Type B pancreatic cell (in vitro differentiated cells): ENCODE data around the gene PGM2.

DNA sequence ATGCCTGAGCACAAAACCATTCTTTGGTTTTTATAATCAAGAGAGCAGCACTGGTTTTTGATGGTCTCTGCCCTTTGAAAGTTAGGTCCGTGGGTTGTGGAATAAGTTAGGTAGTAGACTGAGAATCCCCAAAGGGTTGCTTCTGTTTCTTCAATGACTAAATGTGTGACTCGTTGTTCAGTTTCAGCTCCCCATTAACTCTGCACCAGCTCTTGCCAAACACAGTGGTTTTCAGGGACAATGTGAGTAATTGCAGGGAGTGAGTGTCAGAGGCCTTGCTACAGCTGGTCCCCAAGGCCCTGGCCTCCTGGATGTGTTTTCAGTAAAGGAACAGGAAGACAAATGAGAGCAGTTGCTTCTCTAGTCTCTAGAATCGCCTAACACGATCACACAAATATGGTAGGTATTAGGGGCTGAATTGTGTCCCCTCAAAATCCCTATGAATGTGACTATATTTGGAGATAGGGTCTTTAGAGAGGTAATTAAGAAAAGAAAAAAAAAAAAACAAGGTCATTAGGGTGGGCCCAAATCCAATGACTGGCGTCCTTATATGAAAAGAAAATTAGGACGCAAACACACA, 24.9 kb downstream of the SMIM20 start:
- PRO-cap, result no peak

- PRO-cap, result no peak
Measured at GRCh38 chr4:26144953-26145472, 175.8 kb upstream of the RBPJ start.

- PRO-cap, result no peak
Measured at GRCh38 chr4:26204184-26204564, 116.6 kb upstream of the RBPJ start.

DNA sequence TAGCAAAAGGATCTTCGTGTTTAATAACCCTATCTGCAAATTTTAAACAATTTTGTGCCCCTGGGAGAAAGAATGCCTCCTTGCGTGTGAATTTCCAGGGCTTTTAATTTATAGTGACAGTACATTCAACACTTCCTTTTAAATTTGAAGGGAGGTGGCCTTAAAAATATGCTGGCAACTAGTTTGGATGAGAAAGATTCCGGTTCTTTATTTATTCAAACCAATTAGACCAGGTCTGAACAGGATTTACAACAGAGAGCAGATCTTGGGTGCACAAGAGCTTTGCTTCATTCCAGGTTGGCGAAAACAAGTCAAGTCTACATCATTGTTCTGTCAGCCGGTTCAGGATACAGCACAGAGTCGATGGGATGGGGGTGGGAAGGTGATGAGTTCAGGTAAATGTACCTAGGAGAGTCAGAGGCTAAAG, 1.0 kb upstream of the STIM2 start:
- PRO-cap, result no peak

DNA sequence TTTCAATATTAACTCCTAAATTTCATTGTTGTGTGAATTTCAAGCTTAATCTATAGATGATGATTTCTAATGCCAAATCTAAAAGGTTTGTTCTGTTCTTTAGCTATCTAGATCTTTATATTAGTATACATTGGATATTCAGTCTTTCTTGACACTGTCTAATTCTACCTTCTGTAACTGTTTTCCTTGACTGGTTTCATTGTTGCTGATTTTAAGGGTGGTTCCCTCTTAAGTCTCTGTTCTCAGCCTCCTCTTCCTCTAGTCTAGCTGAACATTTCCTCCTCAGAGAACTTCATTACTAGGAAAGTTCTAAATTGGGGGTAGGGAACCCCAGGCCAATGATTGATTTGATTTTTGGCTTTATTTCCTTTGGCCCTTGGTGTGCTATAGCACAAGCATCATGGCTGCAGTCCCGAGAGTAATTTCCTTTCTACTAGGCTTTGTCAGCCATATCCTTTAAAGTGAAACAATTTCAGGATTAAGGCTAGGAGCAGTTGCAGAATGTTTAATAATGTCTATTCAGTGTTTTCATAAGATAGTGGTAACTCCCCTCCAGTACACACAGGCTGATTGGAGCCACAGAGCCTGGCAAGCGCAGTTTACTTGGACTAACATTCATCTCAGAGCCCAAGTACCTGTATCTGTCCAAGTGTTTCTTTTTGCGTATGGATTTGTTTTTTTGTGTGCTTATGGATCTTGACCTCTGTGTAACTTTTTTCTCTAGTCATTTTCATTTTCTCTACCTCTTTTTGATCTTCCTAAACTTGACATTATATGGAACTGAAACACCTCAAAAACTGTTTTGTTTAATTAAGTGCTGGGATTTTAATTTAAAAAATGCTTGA, 7.2 kb downstream of the STIM2 start:
- PRO-cap, result no peak

- PRO-cap, result no peak
Measured at GRCh38 chr4:26975614-26976268, 115.1 kb downstream of the STIM2 start.

GRCh38 chr4:30411315-30411636, 308.9 kb upstream of the PCDH7 start:
- PRO-cap, result no peak

DNA sequence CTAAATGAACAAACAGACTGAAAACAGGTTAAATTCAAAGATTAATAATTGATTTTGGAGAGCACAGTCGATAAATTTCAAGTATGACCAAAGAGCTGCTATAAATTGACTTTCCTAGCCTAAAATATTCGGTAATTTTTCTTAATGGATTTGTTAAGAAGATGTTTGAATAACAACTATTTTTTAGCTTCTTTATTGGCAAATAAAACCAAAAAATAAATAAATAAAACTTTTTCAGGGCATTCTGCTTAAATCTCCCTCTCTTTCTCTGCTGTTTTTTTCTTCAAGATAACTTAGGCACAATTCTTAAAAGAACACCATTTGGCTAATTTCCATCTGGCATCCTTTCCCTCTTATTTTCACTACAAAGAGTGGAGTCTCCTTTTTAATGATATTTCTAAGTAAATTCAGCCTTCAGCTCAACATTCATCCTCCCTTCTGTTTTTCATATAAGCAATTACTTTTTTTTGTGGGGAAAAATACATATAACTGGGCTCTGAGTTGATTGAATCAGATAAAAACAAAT, 88.0 kb downstream of the PCDH7 start:
- PRO-cap, result no peak

DNA sequence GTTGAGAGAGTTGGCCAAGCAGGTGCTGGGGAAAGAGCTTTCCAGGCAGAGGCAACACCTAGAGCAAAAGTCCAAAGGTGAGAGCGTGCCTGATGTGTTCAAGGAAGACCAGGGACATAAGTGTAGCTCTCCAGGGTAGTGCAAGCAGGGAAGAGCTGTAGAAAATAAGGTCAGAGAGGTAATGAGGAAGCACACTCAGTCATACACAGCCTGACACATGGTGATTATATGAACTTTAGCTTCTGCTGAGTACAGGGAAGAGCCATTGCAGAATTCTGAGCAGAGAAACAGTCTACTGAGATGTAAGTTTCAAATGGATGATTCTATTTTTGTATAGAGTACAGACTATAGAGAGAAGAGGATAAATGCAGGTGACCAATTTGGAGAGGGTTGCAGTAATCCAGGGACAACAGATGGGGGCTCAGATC, 264.9 kb upstream of the NWD2 start:
- PRO-cap, result no peak

- PRO-cap, result no peak
Measured at GRCh38 chr4:37198115-37198512, 46.4 kb upstream of the NWD2 start.

- PRO-cap, result no peak
Measured at GRCh38 chr4:37428411-37428932, 25.3 kb upstream of the C4orf19 start.

DNA sequence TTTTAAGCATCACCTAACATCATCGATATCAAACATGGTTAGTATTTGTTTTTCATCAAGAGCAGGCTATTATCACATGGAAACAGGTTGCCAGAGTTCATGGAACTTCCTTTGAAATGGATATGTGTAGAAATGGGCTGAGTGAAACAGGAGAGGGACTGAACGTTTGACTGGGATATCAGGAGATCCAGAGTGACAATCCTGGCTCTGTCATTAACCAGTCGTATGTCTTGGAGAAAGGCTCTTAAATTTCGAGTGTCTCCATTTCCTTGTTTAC, 4.2 kb upstream of the PGM2 start:
- PRO-cap, result no peak

GRCh38 chr4:37826053-37826853, at the start of gene PGM2:
PGM2 (plus strand) TSS chr4:37826686.
- PRO-cap, result bidirectional peak, plus-strand start at chr4:37826721, minus-strand start at chr4:37826540

DNA sequence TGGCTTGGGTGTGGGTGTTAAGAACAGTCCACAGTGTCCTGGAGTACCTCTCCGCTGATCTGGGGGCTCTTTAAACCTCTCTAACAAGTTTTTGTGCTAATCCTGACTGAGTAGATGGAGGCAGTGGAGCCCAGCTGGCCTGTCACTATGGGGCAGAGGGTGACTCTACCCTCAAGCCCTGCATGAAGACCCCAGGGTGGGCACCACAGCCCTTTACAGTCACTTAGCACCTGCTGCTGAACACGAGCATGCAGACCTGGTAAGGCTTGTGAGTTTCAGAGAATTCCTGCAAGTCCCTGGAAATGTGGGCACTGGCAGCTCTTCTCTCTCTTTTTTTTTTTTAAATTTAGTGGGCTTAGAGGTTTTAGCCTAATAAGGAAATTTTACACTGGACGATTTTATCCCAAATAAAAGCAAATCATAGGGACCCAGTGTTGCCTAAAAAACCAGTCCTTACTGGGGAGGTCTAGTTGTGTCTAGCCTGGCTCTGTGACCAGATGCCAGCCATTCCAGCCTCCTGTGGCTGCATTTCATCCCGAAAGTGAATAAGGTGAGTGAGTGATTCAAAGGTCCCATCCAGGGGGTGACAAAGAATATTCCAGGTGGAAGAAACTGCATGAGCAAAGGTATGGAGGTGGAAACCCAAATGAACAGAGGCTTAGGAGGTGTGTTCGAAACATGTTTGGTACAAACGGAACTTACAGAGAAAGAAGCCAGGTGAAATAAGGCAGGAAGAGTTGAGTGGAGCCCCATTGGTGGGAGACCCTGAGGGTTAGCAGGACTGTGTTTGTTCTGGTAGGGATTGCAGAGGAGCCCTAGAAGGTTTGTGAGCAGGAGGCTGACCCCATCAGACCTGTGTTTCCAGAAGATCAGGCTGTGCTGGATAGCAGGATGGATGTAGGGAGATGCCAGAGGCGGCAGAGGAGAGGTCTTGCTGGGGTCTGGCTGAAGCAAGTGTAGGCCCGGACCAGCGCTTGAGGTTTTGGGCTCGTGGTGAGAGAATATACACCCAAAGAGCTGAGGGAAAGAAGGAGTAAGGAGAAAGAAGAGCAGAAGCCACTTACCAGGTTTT, 31.4 kb downstream of the PTTG2 start:
- PRO-cap, result no peak

GRCh38 chr4:38046975-38047640, 86.9 kb downstream of the PTTG2 start:
- PRO-cap, result no peak

DNA sequence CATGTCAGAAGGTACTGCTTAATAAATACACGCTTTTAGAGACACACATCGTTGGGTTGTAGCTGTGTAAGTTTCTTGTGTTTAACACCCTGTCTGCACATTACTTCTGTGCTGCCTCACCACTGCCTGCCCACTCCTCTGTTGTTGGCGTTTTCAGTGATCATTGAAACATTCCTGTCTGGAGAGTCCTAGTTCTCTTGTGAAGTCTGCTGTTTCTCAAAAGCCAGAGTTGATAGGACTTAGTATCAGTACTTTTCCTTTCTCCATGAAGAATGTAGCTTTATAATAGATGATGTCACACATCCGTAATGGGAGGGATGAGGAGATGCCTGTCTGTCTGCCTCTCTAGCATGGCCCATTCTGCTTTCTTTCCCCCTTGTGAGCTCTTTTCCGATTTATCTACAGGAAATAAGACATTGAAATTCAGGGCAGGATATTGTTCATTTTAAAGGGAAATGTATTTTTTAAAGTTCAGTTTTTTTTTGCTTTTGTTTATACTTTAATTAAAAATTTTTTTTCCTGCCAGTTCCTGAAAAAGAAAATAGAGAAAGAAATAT, 90.8 kb downstream of the PTTG2 start:
- PRO-cap, result no peak

- PRO-cap, result no peak
Measured at GRCh38 chr4:38132195-38132885, 172.1 kb downstream of the PTTG2 start.

DNA sequence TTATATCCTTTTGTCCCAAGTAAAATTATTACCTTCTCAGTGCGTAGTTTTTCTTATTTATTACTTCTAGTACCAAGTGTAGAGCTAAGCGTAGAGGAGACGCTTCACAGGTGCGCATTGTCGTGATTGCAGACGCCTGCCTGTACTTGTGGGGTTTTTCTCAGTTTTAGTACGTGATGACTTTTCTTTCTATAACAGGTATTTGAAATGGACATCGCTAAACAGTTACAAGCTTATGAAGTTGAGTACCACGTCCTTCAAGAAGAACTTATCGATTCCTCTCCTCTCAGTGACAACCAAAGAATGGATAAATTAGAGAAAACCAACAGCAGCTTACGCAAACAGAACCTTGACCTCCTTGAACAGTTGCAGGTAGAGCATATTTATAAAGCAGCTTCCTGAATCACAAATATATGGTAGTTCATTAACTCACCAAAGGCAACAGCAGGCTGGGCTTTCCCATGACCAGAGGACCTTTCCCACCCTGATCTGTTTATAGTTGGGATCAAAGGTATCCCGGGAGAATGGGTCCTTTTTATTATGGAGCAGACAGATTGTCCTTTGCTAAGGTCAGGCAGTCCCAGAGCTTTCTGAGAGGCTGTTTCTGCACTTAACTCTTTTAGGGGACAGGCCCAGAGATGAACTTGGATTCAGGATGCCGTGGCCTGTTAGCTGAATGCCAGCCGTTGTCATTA, 172.8 kb downstream of the PTTG2 start:
- PRO-cap, result no peak

DNA sequence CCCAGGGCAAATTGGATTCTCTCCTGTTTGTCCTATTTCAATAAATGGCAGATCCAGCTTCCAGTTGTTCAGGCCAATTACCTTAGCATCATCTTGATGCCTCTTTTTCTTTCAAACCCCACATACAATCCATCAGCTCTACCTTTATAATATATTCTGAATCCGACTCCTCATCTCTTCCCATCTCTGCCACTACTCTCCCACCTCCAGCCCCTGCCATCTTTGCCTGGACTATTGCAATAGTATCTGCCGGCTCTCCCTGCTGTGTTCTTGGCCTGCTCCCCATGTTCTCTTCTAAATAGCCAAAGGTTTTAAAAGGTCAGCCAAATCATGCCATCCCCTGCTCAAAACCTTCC, 265.9 kb downstream of the PTTG2 start:
- PRO-cap, result no peak

DNA sequence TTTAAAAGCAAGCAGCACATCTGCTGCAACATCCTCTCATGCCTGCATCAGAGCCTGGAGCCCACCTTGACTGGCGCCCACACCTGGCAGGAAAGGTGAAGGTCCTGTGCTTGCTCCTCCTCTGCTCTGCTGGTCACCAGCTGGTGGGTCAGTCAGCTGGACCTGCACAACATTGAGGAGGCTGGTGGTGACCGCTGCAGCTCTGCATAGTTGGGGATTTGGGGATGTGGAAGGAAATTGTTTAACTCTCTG, 214.2 kb upstream of the KLF3 start:
- PRO-cap, result no peak